Stomach (tissue), 7 donors: ENCODE measurements around a stretch of chr3.

DNA sequence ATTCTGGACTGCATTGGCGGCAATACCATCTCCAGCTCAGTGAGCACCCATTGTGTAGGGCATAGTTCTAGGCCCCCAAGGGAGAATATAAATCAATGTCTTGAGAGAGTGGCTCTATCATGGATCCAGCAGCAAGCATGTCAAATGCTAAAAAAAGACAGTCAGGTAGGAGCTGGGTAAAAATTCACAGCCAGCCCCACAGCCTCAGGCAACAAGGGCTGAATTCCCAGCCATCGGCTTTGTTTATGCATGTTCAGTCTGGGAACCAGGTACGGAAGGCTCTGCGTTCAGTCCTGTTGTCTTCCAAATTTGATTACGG is 18.9 kb upstream of the BCL6 start:
- PRO-cap: no peak
- RAMPAGE, long total RNA, 5 experiments: no peak in any of the 5 experiments
- RRBS: no CpG with 5 or more reads among the region's 5 CpGs

- PRO-cap: no peak
- RAMPAGE, long total RNA, 5 experiments: no peak in any of the 5 experiments
- RRBS: no CpG with 5 or more reads among the region's 2 CpGs
These were observed 166.7 kb upstream of the BCL6 start for GRCh38 chr3:187911989-187912281.

- PRO-cap: no peak
- RAMPAGE, long total RNA, 5 experiments: no peak in any of the 5 experiments
- RRBS: no CpG with 5 or more reads among the region's 8 CpGs
These were observed 198.5 kb upstream of the BCL6 start for GRCh38 chr3:187943616-187944318.

DNA sequence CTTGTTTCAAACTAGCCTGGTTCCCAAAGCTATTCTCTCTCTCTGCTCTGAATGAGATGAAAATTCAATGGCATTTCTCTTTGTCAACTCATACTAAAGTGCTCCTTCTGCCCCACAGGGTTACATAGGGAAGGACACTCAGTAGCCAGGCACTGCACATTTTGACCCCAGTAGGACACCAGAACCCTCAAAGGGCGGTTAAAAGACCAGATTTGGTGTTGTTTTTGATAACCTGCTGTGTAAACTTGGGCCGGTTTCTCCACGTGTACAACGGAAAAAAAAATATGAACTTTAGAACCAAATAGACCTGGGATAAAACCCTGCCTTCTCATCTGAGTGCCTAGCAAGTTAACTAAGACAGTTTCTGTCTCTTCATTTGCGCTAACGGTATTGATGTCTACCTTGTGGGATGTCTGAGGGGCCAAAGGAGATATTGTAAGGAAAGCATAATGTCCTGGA is 156.1 kb upstream of the LPP start:
- PRO-cap: no peak
- RAMPAGE, long total RNA, 5 experiments: no peak in any of the 5 experiments
- RRBS: no CpG with 5 or more reads among the region's 6 CpGs

- PRO-cap: bidirectional peak, plus-strand start at chr3:188051955, minus-strand start at chr3:188051896
- RAMPAGE, long total RNA, 5 experiments: no peak in any of the 5 experiments
- RRBS: no CpG with 5 or more reads among the region's 9 CpGs
These were observed 102.3 kb upstream of the LPP start for GRCh38 chr3:188051724-188052064.

GRCh38 chr3:188075920-188076546 is 77.9 kb upstream of the LPP start:
- PRO-cap: unidirectional peak, plus-strand start at chr3:188076442
- RAMPAGE, long total RNA, 5 experiments: no peak in any of the 5 experiments
- RRBS: no CpG with 5 or more reads among the region's 6 CpGs

DNA sequence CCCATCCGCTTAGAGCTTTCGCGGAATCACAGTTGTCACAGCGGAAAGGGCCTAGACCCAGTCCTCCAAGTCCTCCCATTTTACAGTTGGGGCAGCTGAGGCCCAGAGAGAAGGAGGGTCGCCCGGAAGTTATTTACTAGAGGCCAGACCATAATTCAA is 466 bp downstream of the LPP start:
- PRO-cap: bidirectional peak, plus-strand start at position 35 of the sequence, minus-strand start outside the sequence
- RAMPAGE, long total RNA, 5 experiments: no peak in any of the 5 experiments
- RRBS: 0% methylated on average over 1 of the region's 6 CpGs

GRCh38 chr3:188158781-188159365 is 4.9 kb downstream of the LPP start:
- PRO-cap: unidirectional peak, minus-strand start at chr3:188159011
- RAMPAGE, long total RNA, 5 experiments: no peak in any of the 5 experiments
- RRBS: no CpG with 5 or more reads among the region's 9 CpGs

DNA sequence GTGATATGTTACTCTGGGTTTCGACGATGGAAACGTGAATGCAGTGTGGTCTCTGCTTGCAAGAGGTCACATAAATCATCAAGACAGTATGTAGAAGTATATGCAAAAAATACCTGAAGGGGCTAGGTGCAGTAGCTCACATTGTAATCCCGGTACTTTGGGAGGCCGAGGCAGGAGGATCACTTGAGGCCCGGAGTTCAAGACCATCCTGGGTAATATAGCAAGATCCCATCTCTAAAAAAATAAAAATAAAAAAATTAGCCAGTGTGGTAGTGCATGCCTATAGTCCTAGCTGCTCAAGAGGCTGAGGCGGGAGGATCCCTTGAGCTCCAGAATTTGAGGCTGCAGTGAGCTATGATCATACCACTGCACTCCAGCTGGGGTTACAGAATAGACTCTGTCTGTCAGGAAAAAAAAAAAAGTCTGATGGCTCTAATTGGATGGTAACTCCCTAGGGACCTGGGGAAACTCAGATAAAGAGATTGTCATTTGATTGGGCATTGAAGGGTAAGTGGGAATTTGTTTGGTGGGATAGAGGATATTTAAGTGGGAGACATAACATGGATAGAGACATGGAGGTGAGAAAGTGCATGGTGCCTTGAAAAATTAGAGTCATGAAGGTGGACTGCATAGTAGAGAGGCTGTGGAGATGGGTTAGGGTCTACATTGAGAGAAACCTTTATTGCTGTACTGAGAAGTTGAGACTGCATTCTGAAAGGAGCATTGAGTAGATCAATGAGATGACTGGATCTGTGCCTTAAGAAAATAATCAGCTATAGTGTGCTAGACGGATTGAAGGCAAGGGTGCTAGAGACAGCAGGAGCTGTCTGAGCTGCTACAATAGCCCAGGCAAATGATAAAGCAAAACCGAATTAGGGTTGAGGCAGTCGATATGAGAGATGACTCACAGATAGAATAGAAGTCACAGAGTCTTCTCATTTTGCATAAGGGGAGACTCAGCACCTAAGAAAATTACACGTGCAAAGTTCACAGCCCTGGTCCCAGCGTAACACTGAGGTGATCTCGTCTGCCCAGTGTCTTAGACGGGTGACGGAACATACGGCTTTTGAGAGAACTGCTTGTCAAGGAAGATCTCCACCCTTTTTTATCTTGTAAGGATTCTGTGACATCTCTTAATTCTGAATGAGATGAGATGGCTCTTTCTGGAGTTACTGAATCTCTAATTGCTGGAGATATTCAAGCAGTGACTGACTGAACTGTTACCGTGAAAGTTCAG is 11.3 kb downstream of the LPP start:
- PRO-cap: no peak
- RAMPAGE, long total RNA, 5 experiments: start-site peak on the plus strand in 3 of 5 experiments, centred at positions 552 to 885 of the sequence, 5 to 35 reads per replicate
- RRBS: no CpG with 5 or more reads among the region's 17 CpGs

GRCh38 chr3:188179200-188180223 is 25.6 kb downstream of the LPP start:
- PRO-cap: bidirectional peak, plus-strand start at chr3:188179637, minus-strand start at chr3:188179472
- RAMPAGE, long total RNA, 5 experiments: no peak in any of the 5 experiments
- RRBS: no CpG with 5 or more reads among the region's 20 CpGs

DNA sequence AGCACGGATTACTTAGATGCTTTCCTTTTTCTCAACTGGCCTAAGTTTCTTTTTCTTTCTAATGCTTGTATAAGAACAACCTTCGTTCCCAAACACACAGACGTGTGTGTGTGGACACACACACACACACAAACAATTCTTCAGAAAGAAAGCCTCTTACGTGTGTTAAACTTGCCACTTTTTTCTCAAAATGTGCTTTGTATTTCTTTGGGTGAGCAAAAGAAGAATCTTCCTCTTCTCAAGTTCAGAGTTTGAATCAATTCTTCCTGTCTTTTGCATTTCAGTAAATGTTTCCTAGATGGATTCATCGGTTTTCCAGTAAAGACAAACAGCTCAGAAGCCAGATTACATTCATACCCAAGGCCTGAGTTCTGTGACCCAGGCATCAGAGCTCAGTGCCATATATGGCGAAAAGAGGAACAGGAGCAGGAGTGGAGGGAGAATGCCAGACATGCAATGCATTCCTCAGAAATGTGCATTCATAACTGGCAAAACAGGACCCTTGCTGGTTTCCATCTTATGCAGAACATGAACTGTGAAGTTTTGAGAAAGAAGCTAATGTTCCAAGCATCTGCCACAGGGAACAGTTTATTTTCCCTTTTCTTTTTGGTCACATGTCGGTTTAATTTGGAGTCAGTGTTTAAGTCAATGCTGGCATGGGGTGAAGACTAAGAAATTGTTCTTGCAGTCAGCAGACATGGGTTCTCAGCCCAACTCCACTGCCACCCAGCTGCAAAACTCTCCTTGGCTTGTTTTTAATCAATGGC is 116.4 kb downstream of the LPP start:
- PRO-cap: no peak
- RAMPAGE, long total RNA, 5 experiments: no peak in any of the 5 experiments
- RRBS: no CpG with 5 or more reads among the region's 7 CpGs

GRCh38 chr3:188352354-188353196 is 198.6 kb downstream of the LPP start:
- PRO-cap: no peak
- RAMPAGE, long total RNA, 5 experiments: start-site peak on the plus strand in 3 of 5 experiments, at chr3:188352418-188353120 at its widest, 16 to 38 reads per replicate
- RRBS: no CpG with 5 or more reads among the region's 19 CpGs

GRCh38 chr3:188359682-188359952 is 205.7 kb downstream of the LPP start:
- PRO-cap: no peak
- RAMPAGE, long total RNA, 5 experiments: no peak in any of the 5 experiments
- RRBS: no CpG with 5 or more reads among the region's 2 CpGs

DNA sequence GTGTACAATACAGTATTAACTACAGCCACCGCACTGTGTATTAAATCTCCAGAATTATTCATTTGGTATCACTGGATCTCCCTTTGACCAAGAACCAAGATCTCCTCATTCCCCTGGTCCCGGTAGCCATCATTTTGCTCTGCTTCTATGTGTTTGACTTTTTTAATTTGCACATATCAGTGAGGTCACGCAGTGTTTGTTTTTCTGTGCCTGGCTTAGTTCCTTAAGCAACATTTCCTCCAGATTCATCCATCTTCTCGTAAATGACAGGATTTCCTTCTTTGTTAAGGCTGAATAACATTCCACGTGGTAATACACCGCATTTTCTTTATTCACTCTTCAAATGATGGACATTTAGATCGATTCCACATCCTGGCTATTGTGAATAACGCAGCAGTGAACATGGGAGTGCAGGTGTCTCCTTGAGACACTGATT is 212.0 kb downstream of the LPP start:
- PRO-cap: no peak
- RAMPAGE, long total RNA, 5 experiments: no peak in any of the 5 experiments
- RRBS: no CpG with 5 or more reads among the region's 8 CpGs

- PRO-cap: no peak
- RAMPAGE, long total RNA, 5 experiments: no peak in any of the 5 experiments
- RRBS: no CpG with 5 or more reads among the region's 4 CpGs
These were observed 263.3 kb downstream of the LPP start for GRCh38 chr3:188417016-188417801.

- PRO-cap: no peak
- RAMPAGE, long total RNA, 5 experiments: start-site peak on the plus strand in 3 of 5 experiments, at chr3:188433478-188433635 at its widest, 41 to 400 reads per replicate
- RRBS: no CpG with 5 or more reads among the region's 6 CpGs
These were observed 279.3 kb downstream of the LPP start for GRCh38 chr3:188432922-188433986.

- PRO-cap: bidirectional peak, plus-strand start at chr3:188469564, minus-strand start at chr3:188469303
- RAMPAGE, long total RNA, 5 experiments: no peak in any of the 5 experiments
- RRBS: no CpG with 5 or more reads among the region's 10 CpGs
These were observed 315.3 kb downstream of the LPP start for GRCh38 chr3:188469185-188469787.

DNA sequence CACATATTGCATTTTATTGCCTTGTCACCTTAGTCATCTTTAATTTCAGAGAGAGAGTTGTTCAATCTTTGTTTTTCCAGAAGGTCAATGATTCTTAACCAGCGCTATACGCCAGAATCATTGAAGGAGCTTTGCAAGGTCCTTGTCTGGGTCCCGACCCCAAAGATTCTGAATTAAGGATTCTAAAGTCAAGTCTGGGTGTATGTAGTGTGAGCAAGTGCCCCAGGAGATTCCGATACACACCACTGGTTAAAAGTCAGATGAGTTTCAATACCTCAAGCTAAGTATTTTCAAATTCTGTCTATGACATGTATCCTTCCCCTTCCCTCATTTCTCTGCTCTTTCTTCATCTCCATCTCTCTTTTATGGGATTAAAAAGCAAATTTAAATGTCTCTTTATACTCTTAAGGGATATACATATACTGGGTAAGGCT is 319.4 kb downstream of the LPP start:
- PRO-cap: no peak
- RAMPAGE, long total RNA, 5 experiments: no peak in any of the 5 experiments
- RRBS: no CpG with 5 or more reads among the region's 4 CpGs

DNA sequence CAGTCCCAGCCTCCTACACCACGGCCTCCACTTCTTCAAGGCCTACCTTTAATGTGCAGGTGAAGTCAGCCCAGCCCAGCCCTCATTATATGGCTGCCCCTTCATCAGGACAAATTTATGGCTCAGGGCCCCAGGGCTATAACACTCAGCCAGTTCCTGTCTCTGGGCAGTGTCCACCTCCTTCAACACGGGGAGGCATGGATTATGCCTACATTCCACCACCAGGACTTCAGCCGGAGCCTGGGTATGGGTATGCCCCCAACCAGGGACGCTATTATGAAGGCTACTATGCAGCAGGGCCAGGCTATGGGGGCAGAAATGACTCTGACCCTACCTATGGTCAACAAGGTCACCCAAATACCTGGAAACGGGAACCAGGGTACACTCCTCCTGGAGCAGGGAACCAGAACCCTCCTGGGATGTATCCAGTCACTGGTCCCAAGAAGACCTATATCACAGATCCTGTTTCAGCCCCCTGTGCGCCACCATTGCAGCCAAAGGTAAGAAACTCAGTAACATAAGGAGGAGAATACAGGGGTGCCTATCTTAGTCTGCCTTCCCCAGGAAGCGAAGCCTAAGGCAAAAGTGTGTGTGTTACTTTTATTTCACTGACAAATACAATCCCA is 455.5 kb downstream of the LPP start:
- PRO-cap: no peak
- RAMPAGE, long total RNA, 5 experiments: start-site peak on the plus strand in 1 of 5 experiments, centred at positions 335 to 484 of the sequence, 24 reads per replicate
- RRBS: no CpG with 5 or more reads among the region's 7 CpGs

DNA sequence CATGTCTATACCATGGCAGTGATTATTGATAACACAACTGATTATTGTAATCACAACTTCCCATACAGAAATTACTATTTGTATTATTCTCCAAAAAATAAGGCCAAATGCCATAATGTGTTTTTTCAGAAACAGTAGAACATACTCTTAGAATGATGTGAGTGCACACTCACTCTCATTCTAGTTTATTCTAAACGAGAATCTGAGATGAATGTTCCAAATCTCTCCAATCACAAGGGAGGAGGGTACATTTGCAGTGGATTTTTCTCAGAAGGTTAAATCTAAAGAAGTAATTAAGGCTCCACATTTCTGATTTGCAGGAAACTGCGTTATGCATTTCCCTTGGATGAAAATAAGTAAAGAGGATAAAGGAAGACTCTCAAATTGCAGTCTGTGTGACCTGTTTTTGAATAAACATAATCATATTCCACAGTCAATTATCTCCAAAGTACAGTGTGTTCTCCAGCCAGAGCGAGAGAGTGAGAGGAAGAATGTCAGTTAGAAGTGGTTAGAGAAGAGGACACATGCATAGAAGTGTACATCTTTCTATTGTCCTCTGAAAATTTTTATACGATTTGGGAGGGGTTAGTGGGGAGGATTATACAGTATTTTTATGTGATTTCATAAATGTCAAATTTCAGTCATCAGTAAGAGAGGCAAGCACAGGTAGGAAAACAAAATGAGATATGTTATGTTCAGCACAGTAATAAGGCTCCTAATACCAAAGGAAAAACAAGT is 487.0 kb downstream of the LPP start:
- PRO-cap: no peak
- RAMPAGE, long total RNA, 5 experiments: start-site peak on the plus strand in 1 of 5 experiments, centred at position 405 of the sequence, 7 reads per replicate
- RRBS: no CpG with 5 or more reads among the region's 4 CpGs